ENCODE measurements around a stretch of chr11.

DNA sequence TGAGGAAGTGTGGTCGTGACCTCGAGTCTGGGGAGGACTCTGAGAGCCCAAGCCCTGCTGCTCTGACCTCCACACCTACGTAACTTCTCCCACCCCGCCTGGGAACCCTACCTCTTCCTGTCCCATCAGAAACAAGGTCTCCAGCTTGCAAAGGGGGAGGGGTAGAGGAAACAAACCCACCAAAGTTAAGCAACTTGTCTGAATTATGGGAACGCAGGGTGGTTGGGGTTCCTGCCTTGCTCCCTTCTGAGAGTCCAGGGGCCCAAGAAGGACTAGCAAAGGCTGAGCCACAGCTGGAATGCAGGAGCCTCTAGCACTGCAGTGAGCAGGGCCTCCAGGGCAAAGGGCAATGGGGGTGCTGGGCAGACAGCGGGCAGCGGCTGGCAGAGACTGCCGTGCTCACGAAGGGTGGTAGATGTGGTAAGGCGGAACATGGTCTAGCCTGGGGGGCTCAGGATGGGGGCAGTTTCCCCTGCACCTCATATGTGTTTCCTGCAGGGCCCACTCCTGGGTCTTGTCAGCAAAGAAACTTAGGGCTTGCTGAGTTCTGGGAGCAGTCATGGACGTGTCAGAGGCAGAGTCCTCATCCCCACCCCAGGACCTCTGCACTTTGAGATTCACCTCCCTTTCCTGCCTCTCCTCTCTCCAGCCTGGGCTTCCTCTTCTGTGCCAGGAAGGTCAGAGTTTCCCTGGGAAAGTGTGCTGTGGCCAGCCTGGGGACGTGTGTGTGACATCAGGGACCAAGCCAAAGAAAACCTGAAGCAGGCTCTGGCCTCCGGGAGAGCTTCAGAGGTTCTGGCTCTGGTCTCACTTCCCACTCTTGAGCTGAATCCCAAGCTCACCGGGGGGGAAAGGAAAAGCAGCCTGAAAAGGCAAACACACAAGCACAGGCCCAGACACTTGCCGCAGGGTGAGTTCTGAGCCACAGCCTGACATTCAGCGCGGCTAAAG is 4.3 kb downstream of the MOGAT2 start:
- RRBS = 89% methylated on average over 2 of the region's 17 CpGs
CAGE:
- cytosol, long polyA plus RNA = no peak
- long polyA plus RNA = no peak
- nucleus, long polyA plus RNA = no peak

GRCh38 chr11:75735598-75735956 is 17.9 kb downstream of the MOGAT2 start:
- RRBS = no CpG with 5 or more reads among the region's 5 CpGs
CAGE:
- cytosol, long polyA plus RNA = no peak
- long polyA plus RNA = no peak
- nucleus, long polyA plus RNA = no peak

DNA sequence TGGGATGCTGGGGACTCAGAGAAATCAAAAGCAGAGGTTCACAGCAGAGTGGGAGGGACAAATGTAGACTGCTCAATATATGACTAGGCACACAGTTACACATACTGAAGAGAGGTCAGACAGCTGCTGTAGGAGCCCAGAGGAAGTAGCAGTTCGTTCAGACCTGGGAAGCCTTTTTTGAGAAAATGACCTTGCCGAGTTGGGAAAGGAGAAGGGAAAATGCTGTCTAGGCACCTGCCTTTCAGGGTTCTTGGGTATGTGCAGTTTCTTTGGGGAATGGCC is 4.3 kb upstream of the UVRAG start:
- RRBS = no CpG with 5 or more reads among the region's 2 CpGs
CAGE:
- cytosol, long polyA plus RNA = no peak
- long polyA plus RNA = no peak
- nucleus, long polyA plus RNA = no peak

DNA sequence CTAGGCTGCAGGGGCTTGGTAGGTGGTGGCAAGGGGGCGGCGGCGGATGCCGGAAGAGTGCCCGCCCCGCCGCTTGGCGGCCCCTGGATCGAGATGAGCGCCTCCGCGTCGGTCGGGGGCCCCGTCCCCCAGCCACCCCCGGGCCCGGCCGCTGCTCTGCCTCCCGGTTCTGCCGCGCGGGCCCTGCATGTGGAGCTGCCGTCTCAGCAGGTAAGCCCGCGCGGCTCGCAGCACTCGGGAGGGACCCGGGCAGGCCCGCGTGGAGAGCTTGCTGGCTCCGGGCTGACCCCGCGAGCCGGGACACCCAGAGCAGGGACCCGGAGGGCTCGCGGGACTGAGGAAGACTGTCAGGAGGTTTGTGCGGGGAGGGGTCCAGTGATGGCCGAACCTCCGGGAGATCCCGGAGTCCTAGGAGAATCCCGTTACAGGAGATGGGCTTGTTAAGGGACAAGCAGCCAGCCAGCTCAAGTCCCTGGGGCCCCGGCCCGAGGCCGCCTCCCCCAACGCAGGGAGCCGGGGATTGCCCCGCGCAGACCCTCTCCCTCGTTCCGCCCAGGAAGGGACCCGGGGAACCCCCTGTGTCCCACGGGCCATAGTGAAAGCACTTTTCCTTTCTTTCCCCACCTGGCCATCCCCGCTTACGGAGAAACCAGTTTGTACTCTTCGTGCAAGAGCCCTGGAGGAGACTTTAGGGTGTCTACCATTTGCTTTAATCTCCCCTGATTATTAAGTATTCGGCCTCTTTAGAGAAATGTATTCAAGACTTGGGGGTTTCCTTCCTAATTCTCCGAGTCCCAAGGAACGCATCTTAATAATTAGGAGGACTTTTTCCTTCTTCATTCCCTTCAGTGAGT is 532 bp downstream of the UVRAG start:
- RRBS = under 1% methylated on average over 35 of the region's 60 CpGs
CAGE:
- cytosol, long polyA plus RNA = no peak
- long polyA plus RNA = no peak
- nucleus, long polyA plus RNA = no peak

- RRBS = no CpG with 5 or more reads among the region's 5 CpGs
CAGE:
- cytosol, long polyA plus RNA = no peak
- long polyA plus RNA = no peak
- nucleus, long polyA plus RNA = no peak
Measured at GRCh38 chr11:75822290-75822902, 7.4 kb downstream of the UVRAG start.

- RRBS = no CpG with 5 or more reads among the region's 10 CpGs
CAGE:
- cytosol, long polyA plus RNA = no peak
- long polyA plus RNA = no peak
- nucleus, long polyA plus RNA = no peak
Measured at GRCh38 chr11:75911471-75911781, 96.4 kb downstream of the UVRAG start.

- RRBS = no CpG with 5 or more reads among the region's 1 CpG
CAGE:
- cytosol, long polyA plus RNA = no peak
- long polyA plus RNA = no peak
- nucleus, long polyA plus RNA = no peak
Measured at GRCh38 chr11:76077566-76077868, 128.8 kb downstream of the WNT11 start.

DNA sequence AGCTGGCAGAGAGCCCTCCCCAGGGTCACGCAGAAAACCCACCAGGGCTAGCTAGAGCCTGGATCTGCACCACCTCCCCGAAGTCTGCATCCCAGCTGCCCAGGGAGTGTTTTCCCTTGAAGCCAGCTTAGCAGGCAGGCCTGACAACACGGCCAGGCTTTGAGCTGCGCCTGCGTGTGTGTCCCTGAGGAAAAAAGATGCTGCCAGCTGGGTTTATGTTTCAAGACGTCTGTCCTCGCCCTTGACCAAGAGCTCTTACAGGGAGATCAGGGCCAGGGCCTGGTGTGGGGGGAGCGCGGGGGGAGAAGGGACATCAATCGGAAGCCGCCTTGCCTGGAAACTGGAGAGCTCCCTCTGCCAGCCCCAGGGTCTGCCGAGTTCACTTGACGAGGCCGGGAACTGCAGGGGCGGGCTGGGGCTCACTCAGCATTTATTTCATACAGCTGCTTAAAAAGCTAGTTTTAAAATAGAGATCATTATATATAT is 20.3 kb downstream of the WNT11 start:
- RRBS = no CpG with 5 or more reads among the region's 15 CpGs
CAGE:
- cytosol, long polyA plus RNA = no peak
- long polyA plus RNA = no peak
- nucleus, long polyA plus RNA = no peak

DNA sequence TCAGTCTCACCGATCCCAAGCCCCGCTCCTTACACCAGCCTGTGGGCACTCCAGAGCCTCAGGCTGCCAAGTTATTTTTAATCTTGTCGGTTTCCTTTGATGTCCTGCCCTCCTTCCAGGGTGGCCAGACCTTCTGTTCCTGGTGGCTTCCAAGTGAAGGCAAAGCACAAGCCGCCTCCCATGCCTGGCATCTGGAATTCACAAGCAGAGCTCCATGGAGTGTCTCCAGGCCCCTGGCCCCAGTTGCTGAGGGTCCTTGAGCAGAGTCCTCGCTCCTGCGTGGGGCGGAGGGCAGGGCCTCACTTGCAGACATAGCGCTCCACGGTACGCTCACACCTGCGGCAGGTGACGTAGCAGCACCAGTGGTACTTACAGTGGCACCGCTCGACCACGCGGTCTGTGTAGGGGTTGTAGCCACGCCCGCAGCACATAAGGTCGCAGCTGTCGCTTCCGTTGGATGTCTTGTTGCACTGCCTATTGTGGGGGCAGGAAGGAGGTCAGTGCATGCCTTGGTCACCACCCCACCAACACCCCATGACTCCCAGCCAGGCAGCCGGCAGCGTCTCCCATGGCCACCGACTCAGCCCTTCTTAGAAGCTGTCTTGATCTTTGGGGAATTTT is 19.4 kb downstream of the WNT11 start:
- RRBS = no CpG with 5 or more reads among the region's 24 CpGs
CAGE:
- cytosol, long polyA plus RNA = no peak
- long polyA plus RNA = no peak
- nucleus, long polyA plus RNA = no peak

DNA sequence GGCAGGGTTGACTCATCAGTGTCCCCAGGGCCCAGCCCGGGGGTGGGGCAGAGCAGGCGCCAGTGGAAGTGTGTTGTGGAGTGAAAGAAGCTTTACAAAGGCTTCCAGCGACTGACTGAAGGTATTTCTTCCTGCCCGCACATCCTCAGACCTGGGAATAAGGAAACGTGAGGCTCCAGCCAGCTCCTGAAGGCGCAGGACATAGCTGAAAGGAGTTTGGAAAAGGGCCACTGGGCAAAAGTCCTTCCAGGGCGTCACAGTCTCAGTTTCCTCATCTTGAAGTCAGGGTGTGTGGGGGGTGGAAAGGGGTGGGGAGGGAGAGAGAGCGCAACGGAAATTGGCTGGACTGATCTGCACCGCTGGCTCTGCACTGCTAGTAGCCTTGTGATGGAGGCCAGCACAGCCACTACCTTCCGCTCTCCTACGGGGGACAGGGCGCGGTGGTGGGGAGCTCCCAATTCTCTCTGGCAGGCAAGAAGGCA is 27.9 kb upstream of the WNT11 start:
- RRBS = no CpG with 5 or more reads among the region's 14 CpGs
CAGE:
- cytosol, long polyA plus RNA = no peak
- long polyA plus RNA = no peak
- nucleus, long polyA plus RNA = no peak

DNA sequence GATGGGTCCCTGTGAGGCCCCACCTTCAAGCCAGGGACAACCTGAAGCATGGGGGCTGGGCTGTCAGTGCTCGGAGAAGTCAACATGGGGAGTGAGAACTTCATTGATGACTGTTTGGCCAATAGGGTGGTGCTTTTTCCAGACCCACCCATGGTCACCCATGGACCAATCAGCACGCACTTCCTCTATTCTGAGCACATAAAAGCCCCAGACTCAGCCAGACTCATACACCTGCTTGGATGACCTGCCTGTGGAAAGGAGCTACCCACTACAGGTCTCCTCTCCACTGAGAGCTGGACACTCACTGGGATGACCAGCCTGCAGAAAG is 44.2 kb upstream of the WNT11 start:
- RRBS = no CpG with 5 or more reads among the region's 2 CpGs
CAGE:
- cytosol, long polyA plus RNA = no peak
- long polyA plus RNA = no peak
- nucleus, long polyA plus RNA = no peak

GRCh38 chr11:76445321-76446154 is 720 bp downstream of the EMSY start:
- RRBS = 2% methylated on average over 14 of the region's 50 CpGs
CAGE:
- cytosol, long polyA plus RNA = no peak
- long polyA plus RNA = no peak
- nucleus, long polyA plus RNA = start-site peak on the plus strand at chr11:76445842-76445975, 22 reads

DNA sequence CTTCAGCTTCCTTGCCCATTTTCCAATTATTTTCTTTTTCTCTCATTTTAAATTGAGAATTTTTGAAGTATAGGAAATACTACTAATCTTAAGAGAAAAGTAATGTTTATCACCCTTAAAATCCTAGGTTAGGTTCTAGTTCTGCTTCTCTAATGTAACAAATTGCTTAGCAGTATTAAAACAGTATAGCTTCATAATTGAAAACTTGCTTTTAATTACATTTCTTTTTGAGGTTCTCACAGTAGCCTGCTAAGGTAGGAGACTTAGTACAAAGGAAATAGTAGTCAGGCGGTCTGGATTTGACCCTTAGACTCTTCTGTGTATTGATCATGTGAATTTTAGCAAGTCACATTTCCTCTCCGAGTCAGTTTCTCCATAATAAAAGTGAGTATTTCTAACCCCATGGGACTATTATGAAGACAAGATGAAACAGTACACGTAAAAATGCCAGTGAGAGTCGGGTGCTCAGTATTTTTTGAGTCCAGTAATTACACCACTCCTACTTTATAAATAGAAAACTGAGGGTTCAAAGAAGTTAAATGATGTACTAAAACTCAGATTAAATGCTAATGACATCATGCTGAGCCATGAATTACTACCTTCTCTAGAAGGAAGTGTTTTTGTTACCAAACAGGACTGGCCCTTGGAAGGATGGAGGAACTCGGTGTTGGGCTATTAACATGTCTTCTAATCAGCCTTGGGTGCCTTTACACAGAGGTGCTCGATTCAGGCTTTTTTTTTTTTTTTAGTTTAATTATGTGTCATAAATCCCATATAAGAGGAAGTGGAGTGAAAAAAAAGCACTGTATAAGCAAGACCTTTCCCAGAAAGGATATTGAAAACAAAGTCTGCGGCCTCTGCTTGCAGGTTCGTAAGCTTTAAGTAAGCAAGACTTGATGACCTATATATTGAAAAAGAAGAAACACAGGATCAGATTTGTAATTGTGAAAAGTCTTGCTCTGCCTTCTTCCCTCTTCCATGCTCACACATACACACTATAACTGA is 108.9 kb downstream of the EMSY start:
- RRBS = no CpG with 5 or more reads among the region's 8 CpGs
CAGE:
- cytosol, long polyA plus RNA = no peak
- long polyA plus RNA = no peak
- nucleus, long polyA plus RNA = no peak

DNA sequence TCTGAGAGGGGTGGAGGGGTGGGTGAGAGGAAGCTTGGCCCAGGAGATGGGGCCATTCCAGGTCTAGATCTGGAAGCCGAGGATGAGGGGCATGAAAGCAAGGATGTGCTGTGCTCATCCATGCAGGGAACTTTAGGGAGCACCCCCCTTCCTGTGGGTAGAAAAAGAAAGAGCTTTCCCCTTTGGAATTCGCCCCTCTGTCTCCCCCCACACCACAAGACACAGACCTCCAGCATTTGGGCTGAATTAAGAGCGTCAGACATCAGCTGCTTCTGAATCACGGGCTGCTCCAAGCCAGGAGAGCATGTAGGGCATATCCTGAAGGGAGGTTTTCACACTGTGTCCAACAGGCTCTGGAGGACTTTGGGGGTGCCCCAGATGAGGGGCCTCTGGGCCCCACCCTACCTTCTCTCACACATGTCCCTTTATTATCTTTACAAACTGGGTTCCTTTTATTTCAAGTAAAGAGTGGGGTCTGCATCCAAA is 53.0 kb downstream of the LRRC32 start:
- RRBS = no CpG with 5 or more reads among the region's 4 CpGs
CAGE:
- cytosol, long polyA plus RNA = no peak
- long polyA plus RNA = no peak
- nucleus, long polyA plus RNA = no peak

DNA sequence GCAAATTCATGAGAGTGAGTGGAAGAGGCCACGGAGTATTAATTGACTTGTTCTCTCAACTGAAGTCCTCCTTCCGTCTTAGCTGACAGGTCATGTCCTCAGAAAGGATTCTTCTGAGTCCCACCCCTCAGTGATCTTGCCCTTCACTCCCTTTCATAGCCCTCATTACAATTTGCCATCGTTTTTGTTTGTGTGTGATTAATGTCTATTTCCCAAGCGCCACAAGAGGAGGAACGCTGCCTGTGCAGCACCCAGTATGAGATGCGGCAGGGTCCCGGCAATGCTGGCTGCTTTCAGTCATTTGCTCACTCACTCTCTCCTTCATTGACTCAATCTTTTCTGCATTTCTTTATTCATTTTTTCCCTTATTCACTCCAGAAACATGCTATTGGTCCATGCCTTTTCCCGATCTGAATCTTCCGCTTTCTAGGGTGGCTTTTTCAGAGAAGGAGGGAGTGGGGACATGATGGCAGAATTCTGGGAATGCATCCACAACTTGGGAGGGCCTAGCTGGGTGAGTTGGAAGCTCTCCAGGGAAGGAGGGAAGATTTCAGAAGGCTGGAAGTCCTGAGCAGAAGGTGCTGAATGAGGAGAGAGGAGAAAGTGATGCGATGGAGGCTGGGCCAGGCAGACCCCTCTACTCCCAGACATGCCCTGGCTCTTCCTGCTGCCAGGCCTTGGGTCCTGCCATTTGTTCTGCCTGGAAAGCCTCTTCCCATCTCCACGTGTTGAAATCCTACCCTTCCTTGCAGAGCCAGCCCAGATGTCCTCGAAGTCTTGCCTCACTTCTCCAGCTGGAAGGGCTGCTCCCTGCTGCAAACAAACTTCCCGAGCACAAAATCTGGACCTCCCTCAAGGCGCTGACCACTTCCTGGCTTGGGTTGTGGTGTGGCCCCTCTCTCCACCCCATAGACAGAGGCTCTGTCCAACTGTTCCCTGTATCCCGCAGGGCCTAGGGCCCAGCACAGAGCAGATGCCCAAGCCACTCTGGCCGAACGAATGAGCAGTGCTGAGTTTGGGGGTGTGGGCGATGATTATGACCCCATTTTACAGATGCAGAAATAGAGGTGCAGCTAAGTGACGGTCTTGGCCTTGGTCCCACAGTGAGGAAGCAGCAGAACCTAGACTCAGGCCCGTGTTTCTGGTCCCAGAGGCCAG is 16.9 kb downstream of the LRRC32 start:
- RRBS = no CpG with 5 or more reads among the region's 20 CpGs
CAGE:
- cytosol, long polyA plus RNA = no peak
- long polyA plus RNA = no peak
- nucleus, long polyA plus RNA = no peak

GRCh38 chr11:76751915-76753228 is 30.8 kb upstream of the TSKU start:
- RRBS = 75% methylated on average over 8 of the region's 32 CpGs
CAGE:
- cytosol, long polyA plus RNA = no peak
- long polyA plus RNA = no peak
- nucleus, long polyA plus RNA = no peak

DNA sequence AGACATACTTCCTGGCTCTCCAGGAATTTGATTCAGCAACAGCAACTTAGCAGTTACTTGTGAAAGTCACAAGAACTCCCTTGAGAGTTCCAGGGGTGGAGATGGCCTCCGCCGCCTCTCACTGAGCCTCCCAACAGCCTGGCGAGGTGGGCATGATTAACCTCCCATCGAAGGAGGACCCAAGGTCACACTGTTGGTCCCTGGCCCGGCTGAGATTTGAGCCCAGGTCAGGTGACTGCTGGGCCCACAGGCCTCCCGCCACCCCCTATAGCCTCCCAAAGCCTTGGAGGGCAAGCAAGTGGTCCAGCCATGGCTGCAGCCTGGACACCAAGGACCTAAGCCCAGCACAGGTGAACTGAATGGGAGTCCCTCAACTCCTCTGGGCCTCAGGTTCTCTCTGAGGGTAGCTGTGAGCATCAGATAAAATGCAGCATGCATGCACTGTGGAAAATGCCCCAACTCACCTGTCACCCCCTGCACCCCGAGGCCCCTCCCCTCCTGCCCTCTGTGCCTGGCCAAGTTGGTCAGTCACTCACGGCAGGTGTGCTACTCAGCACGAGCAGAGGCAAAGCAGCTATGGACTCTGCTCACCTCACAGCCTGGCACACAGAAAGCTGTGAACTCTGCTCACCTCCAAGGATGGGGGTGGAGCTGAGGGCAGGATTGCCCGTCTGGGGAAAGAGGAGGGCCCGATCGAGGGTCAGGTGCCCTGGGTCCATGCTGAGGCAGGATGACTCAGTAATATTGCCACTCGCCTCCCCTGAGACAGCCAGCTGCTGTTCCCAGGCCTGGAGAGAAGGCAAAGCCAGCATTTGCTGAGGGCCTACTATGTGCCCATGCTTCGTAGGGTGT is 13.8 kb upstream of the TSKU start:
- RRBS = no CpG with 5 or more reads among the region's 14 CpGs
CAGE:
- cytosol, long polyA plus RNA = no peak
- long polyA plus RNA = no peak
- nucleus, long polyA plus RNA = no peak

DNA sequence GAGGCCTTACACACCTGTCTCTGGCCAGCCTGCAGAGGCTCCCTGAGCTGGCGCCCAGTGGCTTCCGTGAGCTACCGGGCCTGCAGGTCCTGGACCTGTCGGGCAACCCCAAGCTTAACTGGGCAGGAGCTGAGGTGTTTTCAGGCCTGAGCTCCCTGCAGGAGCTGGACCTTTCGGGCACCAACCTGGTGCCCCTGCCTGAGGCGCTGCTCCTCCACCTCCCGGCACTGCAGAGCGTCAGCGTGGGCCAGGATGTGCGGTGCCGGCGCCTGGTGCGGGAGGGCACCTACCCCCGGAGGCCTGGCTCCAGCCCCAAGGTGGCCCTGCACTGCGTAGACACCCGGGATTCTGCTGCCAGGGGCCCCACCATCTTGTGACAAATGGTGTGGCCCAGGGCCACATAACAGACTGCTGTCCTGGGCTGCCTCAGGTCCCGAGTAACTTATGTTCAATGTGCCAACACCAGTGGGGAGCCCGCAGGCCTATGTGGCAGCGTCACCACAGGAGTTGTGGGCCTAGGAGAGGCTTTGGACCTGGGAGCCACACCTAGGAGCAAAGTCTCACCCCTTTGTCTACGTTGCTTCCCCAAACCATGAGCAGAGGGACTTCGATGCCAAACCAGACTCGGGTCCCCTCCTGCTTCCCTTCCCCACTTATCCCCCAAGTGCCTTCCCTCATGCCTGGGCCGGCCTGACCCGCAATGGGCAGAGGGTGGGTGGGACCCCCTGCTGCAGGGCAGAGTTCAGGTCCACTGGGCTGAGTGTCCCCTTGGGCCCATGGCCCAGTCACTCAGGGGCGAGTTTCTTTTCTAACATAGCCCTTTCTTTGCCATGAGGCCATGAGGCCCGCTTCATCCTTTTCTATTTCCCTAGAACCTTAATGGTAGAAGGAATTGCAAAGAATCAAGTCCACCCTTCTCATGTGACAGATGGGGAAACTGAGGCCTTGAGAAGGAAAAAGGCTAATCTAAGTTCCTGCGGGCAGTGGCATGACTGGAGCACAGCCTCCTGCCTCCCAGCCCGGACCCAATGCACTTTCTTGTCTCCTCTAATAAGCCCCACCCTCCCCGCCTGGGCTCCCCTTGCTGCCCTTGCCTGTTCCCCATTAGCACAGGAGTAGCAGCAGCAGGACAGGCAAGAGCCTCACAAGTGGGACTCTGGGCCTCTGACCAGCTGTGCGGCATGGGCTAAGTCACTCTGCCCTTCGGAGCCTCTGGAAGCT is 13.6 kb downstream of the TSKU start:
- RRBS = 95% methylated on average over 11 of the region's 31 CpGs
CAGE:
- cytosol, long polyA plus RNA = no peak
- long polyA plus RNA = no peak
- nucleus, long polyA plus RNA = no peak

- RRBS = no CpG with 5 or more reads among the region's 8 CpGs
CAGE:
- cytosol, long polyA plus RNA = no peak
- long polyA plus RNA = no peak
- nucleus, long polyA plus RNA = no peak
Measured at GRCh38 chr11:76850789-76851336, 9.9 kb upstream of the ACER3 start.

DNA sequence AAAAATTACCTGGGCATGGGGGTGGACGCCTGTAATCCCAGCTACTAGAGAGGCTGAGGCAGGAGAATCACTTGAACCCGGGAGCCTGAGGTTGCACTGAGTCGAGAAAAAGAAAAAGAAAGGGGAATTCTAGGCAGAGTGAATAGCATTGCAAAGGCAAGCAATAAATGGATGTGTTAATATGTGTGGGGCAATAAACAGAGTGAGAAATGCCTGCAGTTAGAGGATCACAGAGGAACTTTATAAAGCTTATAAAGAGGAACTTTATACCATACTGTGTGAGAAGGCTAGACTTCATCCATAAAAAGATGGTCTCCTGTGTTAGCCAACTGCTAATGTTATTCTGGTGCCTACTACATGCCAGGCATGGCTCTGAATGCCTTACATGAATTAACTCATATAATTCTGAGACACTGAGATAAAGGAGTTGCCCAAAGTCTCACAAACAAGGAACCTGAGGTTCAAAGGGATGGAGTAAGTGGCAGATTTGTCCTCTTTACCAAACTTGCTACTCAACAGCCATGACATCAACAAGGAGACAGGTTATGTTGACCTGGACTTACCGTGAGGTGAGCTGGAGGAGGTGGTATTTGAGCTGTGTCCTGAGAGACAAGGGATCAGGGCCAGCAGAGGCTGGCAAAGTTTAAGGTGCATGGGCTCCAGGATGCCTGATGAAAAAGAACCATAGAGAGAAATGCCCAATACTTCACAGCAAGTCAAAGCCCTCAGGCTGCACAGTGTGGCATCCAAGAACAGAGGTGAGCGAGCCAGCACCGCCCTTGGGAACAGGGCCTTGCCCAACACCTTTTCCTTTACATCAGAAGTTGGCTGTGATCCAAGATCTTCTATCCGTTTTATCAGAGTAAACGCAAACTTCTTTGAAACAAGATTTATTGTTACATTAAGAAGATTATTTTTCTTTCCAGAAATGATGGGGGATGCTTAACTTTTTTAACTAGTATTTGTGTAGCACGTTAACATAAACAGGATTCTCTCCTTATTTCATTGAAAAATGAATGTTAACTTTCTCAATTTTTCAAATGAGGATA is 1.1 kb downstream of the B3GNT6 start:
- RRBS = no CpG with 5 or more reads among the region's 9 CpGs
CAGE:
- cytosol, long polyA plus RNA = no peak
- long polyA plus RNA = no peak
- nucleus, long polyA plus RNA = no peak